Endothelial cell of umbilical vein (primary cell): ENCODE measurements around the genes GTF2IRD1 and SPDYE12.

DNA sequence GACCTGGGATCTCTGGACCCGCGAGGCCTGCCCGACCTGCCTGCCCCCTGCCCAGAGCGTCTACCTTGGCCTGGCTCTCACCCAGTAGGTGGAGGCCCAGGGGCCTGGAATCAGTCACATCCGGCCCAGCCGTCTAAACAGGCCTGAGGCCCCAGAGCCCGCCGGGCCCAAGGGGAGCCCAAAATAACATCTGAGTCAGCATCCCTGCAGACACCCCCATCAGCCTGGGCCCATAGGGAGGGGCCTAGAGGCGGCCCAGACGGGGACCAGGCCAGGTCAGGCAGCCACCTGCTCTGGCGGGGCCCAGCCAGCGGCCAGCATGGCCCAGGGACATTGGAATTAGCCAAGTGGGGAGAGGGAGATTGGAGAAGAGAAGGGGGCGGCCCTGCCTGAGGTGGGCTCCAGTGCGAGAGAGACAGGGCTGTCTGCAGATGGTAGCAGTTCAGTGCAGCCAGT lies 15.0 kb upstream of the ELN start:
- PRO-cap = bidirectional peak, plus-strand start at position 247 of the sequence, minus-strand start at position 62 of the sequence
CAGE:
- cytosol, long polyA minus RNA = no peak
- cytosol, long polyA plus RNA = no peak
- long polyA plus RNA = no peak
- nucleus, long polyA minus RNA = no peak
- nucleus, long polyA plus RNA = no peak

- PRO-cap = no peak
CAGE:
- cytosol, long polyA minus RNA = no peak
- cytosol, long polyA plus RNA = no peak
- long polyA plus RNA = no peak
- nucleus, long polyA minus RNA = no peak
- nucleus, long polyA plus RNA = no peak
Observed at GRCh38 chr7:74062886-74063815, 20.5 kb upstream of the LIMK1 start.

DNA sequence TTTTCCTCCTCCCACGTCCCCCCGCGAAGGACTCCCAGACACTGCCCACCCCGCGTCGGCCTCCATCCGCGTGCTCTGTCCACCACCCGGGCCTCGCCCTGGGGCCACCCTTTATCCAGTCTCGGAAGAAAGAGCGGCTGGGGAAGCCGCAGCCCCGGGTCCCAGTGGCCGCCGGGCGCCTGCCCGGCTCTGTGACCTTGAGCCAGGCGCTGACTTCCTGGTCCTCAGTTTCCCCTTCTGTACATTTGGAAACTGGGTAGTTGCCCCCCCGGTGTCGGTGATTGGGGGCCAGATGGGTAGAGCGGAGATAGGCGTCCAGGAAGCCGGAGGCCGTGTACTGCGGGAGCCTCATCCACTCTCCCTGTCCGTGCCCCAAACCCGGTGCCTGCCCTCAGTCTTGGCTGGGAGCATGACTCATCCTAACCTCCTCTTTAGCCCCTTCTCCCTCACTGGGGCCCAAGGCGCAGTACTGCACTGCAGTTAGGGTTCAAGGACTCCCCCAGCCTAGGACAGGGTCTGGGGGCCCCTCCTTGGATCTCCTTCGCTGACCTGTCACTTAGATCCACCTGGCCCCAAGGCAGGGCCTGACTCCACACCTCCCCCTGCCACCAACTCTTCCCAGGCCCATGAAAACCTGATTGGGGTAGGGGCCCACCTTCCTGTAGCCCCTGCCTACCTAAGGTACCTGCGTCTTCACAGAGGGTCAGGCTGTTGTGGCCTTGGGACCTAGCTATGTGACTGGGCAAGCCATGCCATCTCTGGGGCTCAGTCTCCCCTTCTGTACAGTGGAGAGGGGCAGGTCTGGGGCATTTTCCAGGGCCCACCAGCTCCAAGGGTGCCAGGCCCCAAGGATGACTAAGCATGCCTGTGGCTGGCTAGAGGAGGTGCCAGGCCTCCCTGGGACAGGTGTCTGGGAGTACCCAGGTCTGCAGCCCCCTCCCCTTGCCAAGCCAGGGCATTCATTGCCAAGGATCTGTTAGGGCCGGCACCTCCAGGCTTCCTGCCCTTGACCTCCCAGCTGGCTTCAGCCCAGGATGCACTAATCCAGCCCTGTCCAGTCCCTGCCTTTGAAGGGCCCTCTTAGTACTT lies 1.0 kb downstream of the LIMK1 start:
- PRO-cap = bidirectional peak, plus-strand start at position 118 of the sequence, minus-strand start at position 100 of the sequence; unidirectional peak, minus-strand start at position 383 of the sequence
CAGE:
- cytosol, long polyA minus RNA = no peak
- cytosol, long polyA plus RNA = no peak
- long polyA plus RNA = no peak
- nucleus, long polyA minus RNA = no peak
- nucleus, long polyA plus RNA = no peak

DNA sequence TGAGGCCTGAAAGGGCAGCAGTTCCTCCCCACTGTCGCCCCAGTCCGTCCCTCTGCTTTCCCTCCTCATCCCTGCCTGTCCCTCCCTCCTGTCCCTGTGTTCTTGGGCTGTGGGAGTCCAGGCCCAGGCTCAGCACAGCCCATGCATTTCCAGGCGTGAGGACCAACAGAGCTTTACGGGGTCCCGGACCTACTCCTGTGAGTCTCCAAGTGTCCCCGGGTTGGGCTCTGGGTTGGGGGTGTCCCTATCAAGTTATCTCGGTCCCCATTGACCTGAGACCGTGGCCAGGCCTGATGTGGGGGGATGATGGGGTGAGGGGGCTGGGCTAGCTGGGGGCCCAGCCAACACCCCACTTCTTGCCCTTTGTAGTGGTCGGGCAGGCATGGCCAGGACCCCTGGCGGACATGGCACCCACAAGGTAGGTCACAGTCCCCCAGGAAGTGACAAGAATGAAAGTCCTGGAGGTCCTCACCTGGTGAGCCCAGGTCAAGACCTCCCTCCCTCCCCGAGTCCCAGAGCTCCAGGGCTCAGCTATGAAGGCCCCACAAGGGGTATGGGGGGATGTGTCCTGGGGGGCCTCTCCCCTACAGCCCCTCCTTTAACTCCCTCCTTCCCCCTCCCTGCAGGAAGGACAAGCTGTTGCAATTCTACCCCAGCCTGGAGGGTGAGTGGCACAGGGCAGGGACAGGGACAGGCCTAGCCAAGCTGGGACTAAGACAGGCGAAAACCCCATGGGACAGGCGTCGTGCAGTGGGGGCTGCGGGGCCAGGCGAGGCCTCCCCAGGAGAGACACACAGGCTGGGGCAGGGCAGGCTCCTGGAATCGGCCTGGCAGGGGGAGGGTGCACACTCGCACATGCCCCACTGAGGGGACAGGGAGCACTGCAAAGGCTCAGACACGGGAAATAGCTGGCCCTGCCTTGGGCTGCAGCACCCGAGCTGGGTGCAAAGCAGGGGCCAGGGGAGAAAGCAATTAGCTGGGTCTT lies 10.1 kb downstream of the LAT2 start:
- PRO-cap = no peak
CAGE:
- cytosol, long polyA minus RNA = no peak
- cytosol, long polyA plus RNA = no peak
- long polyA plus RNA = no peak
- nucleus, long polyA minus RNA = no peak
- nucleus, long polyA plus RNA = no peak

GRCh38 chr7:74287318-74287720 lies 1.9 kb upstream of the CLIP2 start:
- PRO-cap = no peak
CAGE:
- cytosol, long polyA minus RNA = no peak
- cytosol, long polyA plus RNA = no peak
- long polyA plus RNA = no peak
- nucleus, long polyA minus RNA = no peak
- nucleus, long polyA plus RNA = no peak

GRCh38 chr7:74294108-74294879 lies 5.1 kb downstream of the CLIP2 start:
- PRO-cap = no peak
CAGE:
- cytosol, long polyA minus RNA = no peak
- cytosol, long polyA plus RNA = no peak
- long polyA plus RNA = no peak
- nucleus, long polyA minus RNA = no peak
- nucleus, long polyA plus RNA = no peak

DNA sequence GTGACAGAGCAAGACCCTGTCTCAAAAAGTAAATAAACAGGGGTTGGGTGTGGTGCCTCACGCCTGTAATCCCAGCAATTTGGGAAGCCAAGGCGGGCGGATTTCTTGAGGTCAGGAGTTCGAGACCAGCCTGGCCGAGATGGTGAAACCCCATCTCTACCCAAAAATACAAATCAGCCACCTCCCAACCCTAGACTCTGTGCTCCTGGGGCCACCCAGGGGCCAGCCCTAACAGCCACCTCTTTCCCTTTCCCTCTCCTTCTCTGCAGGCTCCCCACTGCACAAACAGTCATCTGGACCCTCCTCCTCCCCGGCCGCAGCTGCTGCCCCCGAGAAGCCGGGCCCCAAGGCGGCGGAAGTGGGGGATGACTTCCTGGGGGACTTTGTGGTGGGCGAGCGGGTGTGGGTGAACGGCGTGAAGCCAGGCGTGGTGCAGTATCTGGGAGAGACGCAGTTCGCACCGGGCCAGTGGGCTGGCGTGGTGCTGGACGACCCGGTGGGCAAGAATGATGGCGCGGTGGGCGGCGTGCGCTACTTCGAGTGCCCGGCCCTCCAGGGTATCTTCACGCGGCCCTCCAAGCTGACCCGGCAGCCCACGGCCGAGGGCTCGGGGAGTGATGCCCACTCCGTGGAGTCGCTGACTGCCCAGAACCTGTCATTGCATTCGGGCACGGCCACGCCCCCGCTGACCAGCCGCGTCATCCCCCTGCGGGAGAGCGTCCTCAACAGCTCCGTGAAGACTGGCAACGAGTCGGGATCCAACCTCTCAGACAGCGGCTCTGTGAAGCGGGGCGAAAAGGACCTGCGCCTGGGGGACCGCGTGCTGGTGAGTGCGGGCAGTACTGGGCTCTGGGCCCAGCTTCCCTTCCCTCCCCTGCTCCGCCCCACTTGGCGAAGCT lies 49.2 kb downstream of the CLIP2 start:
- PRO-cap = no peak
CAGE:
- cytosol, long polyA minus RNA = no peak
- cytosol, long polyA plus RNA = no peak
- long polyA plus RNA = no peak
- nucleus, long polyA minus RNA = no peak
- nucleus, long polyA plus RNA = no peak

GRCh38 chr7:74393457-74394127 lies 60.1 kb upstream of the GTF2IRD1 start:
- PRO-cap = no peak
CAGE:
- cytosol, long polyA minus RNA = no peak
- cytosol, long polyA plus RNA = no peak
- long polyA plus RNA = no peak
- nucleus, long polyA minus RNA = no peak
- nucleus, long polyA plus RNA = no peak

DNA sequence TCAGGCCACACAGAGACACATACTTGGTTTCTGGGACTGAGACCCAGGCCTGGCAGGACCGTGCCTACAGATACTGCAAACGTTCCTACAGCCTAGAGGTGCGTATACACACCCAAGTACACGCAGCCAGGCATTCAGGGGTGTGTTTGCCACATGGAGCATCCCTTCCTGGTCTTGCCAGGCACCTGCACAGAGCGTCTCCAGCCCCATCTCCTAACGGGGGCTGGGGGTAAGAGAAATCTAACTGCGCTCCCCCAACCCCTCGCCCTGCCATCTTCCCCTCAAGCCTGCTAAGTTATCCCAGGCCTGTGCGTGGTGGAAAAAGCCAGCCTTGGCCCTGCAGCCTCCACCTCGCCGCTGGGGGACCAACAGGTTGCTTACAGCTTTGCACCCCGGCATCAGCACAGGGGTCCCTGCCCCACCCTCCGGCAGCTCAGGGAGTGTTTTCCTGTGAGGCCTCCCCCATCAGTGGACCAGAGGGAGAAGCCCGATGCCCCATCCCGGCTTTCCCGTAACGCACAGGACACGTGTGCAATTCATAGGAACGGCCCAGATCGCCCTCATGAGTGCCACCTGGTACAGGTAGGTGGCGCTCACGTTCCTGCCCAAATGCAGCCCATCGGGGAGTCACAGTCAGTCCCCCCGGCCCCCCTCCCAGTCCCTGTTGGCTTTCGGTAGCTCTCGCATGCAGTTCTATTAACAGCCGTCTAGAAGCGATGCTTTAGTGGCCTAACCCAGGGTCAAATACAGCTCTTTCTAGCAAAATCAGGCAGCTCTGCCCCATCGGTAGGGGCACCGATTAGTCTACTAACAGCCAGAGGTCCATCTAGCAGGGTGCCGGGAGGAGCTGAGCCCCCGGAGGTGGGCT lies 48.6 kb upstream of the GTF2IRD1 start:
- PRO-cap = no peak
CAGE:
- cytosol, long polyA minus RNA = no peak
- cytosol, long polyA plus RNA = no peak
- long polyA plus RNA = no peak
- nucleus, long polyA minus RNA = no peak
- nucleus, long polyA plus RNA = no peak

DNA sequence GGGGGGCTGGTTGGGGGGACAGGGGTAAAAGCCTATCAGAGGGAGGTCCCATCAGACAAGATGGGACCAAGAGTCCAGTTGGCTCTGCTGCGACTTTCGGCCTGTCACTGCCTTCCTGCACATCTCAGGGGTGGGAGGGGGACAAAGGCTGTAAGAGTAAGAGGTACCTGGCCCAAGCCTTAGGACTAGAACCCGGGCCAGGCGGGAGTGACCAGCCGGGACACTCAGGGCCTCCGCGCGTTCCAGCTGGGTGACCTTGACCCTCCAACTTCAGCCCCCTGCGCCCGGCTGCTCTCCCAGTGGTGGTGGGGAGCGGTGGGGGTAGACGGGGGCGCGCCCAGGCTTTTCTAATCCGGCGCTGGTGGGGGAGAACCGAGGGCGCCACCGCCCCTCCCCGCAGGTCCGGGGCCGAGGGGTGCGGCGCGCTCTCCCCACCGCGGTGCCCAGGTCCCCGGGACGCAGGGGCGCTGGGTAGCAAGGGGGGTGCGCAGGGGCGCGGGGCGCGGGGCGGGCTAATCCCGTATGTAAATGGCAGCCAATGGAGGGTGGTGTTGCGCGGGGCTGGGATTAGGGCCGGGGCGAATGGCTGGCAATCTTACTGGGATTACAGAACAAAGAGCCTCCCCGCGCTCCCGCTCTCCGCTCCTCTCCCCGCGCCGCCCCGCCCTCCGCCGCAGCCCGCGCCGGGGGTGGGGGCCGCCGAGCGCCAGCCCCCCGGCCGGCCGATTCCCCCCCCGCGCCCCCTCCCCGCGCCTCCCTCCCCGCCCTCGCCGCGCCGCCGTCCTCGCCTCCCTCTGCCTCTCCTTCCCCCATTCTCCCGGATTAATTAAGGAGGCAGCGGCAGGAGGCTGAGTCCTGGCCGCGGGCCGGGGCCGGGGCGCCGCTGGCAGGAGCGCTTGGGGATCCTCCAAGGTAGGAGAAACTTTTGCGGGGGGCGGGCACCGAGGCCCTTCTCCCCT lies at the start of gene GTF2IRD1:
Gene GTF2IRD1, plus strand, starts transcription at position 642 of the 959 bp plus-strand sequence.
- PRO-cap = bidirectional peak, plus-strand start at position 676 of the sequence, minus-strand start at position 646 of the sequence; bidirectional peak, plus-strand start at position 851 of the sequence, minus-strand start at position 796 of the sequence
CAGE:
- cytosol, long polyA minus RNA = no peak
- cytosol, long polyA plus RNA = no peak
- long polyA plus RNA = no peak
- nucleus, long polyA minus RNA = start-site peak on the plus strand centred at position 809 of the sequence, 14 bp wide, 82 reads
- nucleus, long polyA plus RNA = start-site peak on the plus strand centred at position 714 of the sequence, 276 bp wide, 27 and 56 reads in 2 replicates

DNA sequence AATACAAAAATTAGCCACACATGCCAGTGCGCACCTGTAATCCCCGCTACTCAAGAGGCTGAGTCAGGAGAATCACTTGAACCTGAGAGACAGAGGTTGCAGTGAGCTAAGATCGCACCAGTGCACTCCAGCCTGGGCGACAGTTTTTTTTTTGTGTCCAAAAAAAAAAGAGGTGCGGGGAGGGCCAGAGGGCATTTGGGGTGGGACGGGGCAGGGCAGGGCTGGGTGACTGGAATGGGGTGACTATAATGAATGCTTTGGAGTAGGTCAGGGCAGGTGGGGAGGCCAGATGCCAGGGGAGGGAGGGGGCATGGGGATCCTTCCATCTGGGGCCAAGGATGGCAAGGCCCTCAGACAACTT lies 23.5 kb downstream of the GTF2IRD1 start:
- PRO-cap = no peak
CAGE:
- cytosol, long polyA minus RNA = no peak
- cytosol, long polyA plus RNA = no peak
- long polyA plus RNA = no peak
- nucleus, long polyA minus RNA = no peak
- nucleus, long polyA plus RNA = no peak

- PRO-cap = bidirectional peak, plus-strand start at chr7:74481058, minus-strand start at chr7:74480985
CAGE:
- cytosol, long polyA minus RNA = no peak
- cytosol, long polyA plus RNA = no peak
- long polyA plus RNA = no peak
- nucleus, long polyA minus RNA = no peak
- nucleus, long polyA plus RNA = no peak
Observed at GRCh38 chr7:74480828-74481500, 27.3 kb downstream of the GTF2IRD1 start.

GRCh38 chr7:74515278-74515707 lies 61.6 kb downstream of the GTF2IRD1 start:
- PRO-cap = no peak
CAGE:
- cytosol, long polyA minus RNA = no peak
- cytosol, long polyA plus RNA = no peak
- long polyA plus RNA = no peak
- nucleus, long polyA minus RNA = no peak
- nucleus, long polyA plus RNA = no peak

DNA sequence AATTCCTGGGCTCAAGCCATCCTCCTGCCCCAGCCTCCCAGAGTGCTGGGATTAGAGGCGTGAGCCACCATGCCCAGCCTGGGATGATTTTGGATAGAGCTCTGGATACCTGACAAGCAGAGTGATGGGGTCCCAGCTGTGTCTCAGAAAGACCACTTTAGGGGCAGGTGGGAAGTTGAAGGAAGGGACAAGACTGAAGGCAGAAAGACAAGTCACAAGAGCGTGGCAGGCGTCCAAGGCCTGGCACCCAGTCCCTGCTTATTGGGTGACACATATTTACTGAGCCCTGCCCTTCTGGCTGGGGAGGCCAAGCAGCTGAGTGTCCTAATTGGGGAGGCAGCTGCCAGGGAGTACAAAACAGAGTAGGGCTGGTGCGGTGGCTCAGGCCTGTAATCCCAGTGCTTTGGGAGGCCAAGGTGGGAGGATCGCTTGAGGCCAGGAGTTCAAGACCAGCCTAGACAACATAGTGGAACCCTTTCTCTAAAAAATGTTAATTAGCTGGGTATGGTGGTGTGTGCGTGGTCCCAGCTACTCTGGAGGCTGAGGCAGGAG lies 53.2 kb upstream of the GTF2I start:
- PRO-cap = no peak
CAGE:
- cytosol, long polyA minus RNA = no peak
- cytosol, long polyA plus RNA = no peak
- long polyA plus RNA = no peak
- nucleus, long polyA minus RNA = no peak
- nucleus, long polyA plus RNA = no peak

- PRO-cap = no peak
CAGE:
- cytosol, long polyA minus RNA = no peak
- cytosol, long polyA plus RNA = no peak
- long polyA plus RNA = no peak
- nucleus, long polyA minus RNA = no peak
- nucleus, long polyA plus RNA = no peak
Observed at GRCh38 chr7:74653730-74654256, 3.7 kb upstream of the GTF2I start.

- PRO-cap = no peak
CAGE:
- cytosol, long polyA minus RNA = no peak
- cytosol, long polyA plus RNA = no peak
- long polyA plus RNA = no peak
- nucleus, long polyA minus RNA = no peak
- nucleus, long polyA plus RNA = no peak
Observed at GRCh38 chr7:74655480-74655649, 2.2 kb upstream of the GTF2I start.

DNA sequence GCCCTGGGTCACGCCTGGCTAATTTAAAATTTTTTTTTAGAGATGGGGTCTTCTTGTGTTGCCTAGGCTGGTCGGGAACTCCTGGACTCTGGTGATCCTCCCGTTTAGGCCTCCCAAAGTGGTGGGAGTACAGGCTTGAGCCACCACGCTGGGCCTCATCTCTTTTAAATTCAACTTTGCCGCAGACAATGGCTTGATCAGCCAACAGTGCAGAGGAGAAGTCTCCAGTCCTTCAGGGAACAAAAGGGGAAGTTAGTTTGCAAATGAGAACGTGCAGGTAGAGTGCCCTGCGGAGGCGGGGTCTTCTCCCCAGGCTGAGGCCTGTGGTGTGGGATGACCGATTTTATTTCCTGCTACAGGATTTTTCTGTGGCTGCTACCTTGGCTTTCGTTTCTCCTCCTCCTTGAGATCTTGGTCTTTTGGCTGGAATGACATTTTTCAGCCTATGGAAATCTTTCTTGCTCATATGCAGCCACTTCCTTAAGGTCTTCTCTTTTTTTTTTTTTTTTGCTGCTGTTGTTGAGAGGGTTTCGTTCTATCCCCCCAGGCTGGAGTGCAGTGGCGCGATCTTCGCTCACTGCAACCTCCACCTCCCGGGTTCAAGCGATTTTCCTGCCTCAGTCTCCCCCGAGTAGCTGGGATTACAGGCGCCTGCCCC lies 2.3 kb downstream of the GTF2I start:
- PRO-cap = no peak
CAGE:
- cytosol, long polyA minus RNA = no peak
- cytosol, long polyA plus RNA = no peak
- long polyA plus RNA = no peak
- nucleus, long polyA minus RNA = no peak
- nucleus, long polyA plus RNA = no peak

GRCh38 chr7:74782864-74783146 lies 9.0 kb downstream of the NCF1 start:
- PRO-cap = no peak
CAGE:
- cytosol, long polyA minus RNA = no peak
- cytosol, long polyA plus RNA = no peak
- long polyA plus RNA = no peak
- nucleus, long polyA minus RNA = no peak
- nucleus, long polyA plus RNA = no peak

DNA sequence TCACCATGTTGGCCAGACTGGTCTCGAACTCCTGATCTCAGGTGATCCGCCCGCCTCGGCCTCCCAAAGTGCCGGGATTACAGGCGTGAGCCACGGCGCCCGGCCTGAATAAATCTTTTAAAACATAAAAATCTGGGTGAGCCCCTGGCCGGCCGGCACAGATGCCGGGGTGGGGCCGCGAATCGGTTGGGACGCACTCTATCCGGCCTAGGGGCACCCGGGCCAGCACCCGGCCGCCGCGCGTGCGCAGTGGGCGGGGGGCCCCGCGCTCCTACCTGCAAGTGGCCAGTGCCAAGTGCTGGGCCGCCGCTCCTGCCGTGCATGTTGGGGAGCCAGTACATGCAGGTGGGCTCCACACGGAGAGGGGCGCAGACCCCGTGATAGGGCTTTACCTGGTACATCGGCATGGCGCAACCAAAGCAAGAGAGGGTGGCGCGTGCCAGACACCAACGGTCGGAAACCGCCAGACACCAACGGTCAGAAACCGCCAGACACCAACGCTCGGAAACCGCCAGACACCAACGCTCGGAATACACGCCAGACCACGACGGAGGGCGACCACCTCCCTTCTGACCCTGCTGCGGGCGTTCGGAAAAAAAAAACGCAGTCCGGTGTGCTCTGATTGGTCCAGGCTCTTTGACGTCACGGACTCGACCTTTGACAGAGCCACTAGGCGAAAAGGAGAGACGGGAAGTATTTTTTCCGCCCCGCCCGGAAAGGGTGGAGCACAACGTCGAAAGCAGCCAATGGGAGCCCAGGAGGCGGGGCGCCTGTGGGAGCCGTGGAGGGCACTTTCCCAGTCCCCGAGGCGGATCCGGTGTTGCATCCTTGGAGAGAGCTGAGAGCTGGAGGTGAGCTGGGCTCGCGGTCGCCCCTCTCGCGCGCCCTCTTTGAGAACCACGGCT lies 24.6 kb downstream of the SPDYE12 start:
- PRO-cap = bidirectional peak, plus-strand start at position 820 of the sequence, minus-strand start at position 571 of the sequence
CAGE:
- cytosol, long polyA minus RNA = start-site peak on the plus strand centred at position 802 of the sequence, 58 bp wide, 9 reads
- cytosol, long polyA plus RNA = no peak
- long polyA plus RNA = no peak
- nucleus, long polyA minus RNA = start-site peak on the plus strand centred at position 800 of the sequence, 63 bp wide, 44 reads
- nucleus, long polyA plus RNA = no peak

GRCh38 chr7:74914952-74915402 lies at the start of gene SPDYE12:
Gene SPDYE12 (minus strand): TSS chr7:74915078.
- PRO-cap = no peak
CAGE:
- cytosol, long polyA minus RNA = no peak
- cytosol, long polyA plus RNA = no peak
- long polyA plus RNA = no peak
- nucleus, long polyA minus RNA = no peak
- nucleus, long polyA plus RNA = no peak